Left cardiac atrium (tissue), 1 donor: ENCODE measurements around the genes VOPP1, CCT6A and NUPR2.

GRCh38 chr7:51606905-51607167 lies 290.2 kb upstream of the COBL start:
- PRO-cap: no peak

DNA sequence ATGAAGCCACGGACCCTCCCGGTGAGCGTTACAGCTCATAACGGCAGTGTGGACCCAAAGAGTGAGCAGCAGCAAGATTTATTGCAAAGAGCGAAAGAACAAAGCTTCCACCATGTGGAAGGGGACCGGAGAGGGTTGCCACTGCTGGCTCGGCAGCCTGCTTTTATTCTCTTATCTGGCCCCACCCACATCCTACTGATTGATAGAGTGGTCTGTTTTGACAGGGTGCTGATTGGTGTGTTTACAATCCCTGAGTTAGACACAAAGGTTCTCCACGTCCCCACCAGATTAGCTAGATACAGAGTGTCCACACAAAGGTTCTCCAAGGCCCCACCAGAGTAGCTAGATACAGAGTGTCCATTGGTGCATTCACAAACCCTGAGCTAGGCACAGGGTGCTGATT lies 583.7 kb upstream of the COBL start:
- PRO-cap: no peak

GRCh38 chr7:52956461-52957054 lies 78.9 kb upstream of the POM121L12 start:
- PRO-cap: no peak

- PRO-cap: no peak
These were observed 17.9 kb upstream of the POM121L12 start for GRCh38 chr7:53017546-53017885.

GRCh38 chr7:53365847-53366133 lies 330.4 kb downstream of the POM121L12 start:
- PRO-cap: unidirectional peak, plus-strand start at chr7:53366058

- PRO-cap: no peak
These were observed 557.3 kb upstream of the VSTM2A start for GRCh38 chr7:53984839-53985256.

DNA sequence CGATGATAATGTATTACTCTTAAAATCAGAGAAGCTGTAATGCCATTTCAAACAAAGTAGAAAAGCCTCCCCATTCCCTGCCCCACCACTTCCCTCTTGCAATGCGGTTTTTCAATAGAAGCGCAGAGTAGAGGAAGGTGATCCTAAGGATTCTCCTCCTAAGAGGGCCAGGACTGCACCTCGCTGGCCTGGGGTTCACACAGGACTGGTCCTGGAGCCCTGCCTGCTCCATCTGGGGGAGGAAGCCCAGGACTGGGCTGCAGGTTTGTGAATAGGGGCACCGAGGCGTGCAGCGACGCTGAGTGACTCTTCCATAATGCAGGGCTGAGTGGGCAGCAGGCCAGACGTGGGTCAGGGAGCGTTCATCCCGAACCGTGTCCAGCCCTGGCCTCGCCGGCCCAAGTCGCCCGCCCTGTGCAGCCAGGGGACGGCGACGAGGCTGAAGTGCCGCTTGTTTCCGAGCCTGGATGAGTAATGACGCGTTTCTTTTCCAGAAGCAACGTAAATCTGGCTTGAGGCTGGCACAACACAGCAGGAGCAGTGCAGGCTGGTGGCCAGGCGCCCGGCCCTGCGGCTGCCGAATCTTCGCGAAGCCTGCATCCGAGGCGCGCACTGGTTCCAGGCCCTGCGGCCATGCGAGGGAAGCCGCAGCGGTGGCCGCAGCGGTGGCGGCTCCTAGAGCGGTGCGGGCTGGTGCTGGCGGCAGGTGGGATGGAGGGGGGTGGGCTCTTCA lies 73.9 kb upstream of the SEC61G start:
- PRO-cap: no peak

GRCh38 chr7:55019790-55020147 lies 952 bp downstream of the EGFR start:
- PRO-cap: no peak

DNA sequence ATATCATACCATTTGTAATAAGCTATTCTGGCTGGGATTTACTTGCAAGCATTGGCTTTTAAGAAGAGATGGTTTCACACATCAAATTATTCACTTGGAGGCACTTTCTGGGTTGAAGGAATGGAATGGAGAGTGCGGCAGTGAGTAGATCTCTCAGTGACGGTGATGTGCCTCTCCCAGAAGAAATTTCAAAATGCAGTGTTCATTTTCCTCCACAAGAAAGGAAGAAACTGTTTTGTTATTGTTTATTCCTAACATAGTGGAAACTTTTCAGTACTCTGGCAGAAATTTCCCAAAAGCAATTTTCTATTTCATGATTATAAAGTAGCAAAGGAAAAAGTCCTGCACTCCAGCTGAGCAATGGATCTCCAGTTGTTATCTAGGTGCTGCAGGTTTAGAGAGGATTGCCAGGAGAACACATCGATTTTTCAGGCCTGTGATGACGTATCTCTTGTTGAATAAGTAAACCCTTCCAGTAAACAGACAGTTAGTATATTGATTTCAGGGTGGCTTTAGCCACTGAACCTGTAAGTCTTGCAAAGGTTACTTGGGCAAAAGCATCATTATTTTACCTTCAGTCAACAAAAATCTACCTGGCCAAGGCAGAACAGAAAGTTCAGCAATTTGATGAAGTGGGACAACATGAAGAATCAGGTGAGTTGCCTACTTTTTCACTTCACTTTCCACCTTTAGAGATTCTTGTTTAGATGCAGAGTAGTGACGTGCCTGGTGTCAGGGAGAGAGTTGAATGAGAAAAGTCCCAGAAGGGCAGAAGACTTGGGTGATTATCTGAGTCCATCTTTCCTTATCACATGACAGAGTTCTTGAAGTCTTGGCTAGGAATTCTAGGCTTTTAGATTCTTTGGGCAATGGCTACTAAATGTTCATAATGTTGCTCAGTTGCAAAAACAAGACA lies 12.2 kb downstream of the EGFR start:
- PRO-cap: no peak

- PRO-cap: no peak
These were observed 108.9 kb downstream of the EGFR start for GRCh38 chr7:55127802-55128072.

DNA sequence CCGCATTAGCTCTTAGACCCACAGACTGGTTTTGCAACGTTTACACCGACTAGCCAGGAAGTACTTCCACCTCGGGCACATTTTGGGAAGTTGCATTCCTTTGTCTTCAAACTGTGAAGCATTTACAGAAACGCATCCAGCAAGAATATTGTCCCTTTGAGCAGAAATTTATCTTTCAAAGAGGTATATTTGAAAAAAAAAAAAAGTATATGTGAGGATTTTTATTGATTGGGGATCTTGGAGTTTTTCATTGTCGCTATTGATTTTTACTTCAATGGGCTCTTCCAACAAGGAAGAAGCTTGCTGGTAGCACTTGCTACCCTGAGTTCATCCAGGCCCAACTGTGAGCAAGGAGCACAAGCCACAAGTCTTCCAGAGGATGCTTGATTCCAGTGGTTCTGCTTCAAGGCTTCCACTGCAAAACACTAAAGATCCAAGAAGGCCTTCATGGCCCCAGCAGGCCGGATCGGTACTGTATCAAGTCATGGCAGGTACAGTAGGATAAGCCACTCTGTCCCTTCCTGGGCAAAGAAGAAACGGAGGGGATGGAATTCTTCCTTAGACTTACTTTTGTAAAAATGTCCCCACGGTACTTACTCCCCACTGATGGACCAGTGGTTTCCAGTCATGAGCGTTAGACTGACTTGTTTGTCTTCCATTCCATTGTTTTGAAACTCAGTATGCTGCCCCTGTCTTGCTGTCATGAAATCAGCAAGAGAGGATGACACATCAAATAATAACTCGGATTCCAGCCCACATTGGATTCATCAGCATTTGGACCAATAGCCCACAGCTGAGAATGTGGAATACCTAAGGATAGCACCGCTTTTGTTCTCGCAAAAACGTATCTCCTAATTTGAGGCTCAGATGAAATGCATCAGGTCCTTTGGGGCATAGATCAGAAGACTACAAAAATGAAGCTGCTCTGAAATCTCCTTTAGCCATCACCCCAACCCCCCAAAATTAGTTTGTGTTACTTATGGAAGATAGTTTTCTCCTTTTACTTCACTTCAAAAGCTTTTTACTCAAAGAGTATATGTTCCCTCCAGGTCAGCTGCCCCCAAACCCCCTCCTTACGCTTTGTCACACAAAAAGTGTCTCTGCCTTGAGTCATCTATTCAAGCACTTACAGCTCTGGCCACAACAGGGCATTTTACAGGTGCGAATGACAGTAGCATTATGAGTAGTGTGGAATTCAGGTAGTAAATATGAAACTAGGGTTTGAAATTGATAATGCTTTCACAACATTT lies 159.0 kb upstream of the LANCL2 start:
- PRO-cap: no peak

DNA sequence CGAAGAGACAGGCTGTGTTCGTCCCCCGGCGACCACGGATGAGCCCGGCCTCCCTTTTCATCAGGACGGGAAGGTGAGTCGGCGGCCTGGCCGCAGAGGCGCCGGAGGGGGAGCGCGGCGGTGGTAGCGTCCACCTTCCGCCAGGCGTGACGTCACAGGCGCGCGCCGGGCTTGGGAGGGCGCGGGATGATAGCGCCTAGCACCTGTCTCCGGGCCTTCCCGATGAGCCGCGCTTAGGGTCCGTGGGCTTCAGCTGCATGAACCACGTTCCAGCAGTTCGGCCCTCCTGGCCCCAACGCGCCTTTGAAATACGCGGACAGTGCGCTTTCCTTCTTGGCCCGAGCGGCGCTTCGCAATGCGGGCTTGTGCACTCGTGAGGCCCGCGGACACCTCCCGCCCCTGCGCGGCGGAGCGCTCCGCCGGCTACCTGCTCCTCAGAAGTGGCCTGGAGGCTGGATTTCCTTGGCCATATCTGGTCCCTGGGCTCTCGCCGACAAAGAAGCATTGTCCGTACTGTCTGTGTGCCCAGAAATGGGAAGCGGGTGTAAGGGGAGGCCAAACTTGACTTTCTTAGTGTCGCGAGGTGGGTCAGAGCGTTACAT lies 1.1 kb downstream of the LANCL2 start:
- PRO-cap: no peak

GRCh38 chr7:55519279-55519690 lies 53.0 kb downstream of the VOPP1 start:
- PRO-cap: no peak

DNA sequence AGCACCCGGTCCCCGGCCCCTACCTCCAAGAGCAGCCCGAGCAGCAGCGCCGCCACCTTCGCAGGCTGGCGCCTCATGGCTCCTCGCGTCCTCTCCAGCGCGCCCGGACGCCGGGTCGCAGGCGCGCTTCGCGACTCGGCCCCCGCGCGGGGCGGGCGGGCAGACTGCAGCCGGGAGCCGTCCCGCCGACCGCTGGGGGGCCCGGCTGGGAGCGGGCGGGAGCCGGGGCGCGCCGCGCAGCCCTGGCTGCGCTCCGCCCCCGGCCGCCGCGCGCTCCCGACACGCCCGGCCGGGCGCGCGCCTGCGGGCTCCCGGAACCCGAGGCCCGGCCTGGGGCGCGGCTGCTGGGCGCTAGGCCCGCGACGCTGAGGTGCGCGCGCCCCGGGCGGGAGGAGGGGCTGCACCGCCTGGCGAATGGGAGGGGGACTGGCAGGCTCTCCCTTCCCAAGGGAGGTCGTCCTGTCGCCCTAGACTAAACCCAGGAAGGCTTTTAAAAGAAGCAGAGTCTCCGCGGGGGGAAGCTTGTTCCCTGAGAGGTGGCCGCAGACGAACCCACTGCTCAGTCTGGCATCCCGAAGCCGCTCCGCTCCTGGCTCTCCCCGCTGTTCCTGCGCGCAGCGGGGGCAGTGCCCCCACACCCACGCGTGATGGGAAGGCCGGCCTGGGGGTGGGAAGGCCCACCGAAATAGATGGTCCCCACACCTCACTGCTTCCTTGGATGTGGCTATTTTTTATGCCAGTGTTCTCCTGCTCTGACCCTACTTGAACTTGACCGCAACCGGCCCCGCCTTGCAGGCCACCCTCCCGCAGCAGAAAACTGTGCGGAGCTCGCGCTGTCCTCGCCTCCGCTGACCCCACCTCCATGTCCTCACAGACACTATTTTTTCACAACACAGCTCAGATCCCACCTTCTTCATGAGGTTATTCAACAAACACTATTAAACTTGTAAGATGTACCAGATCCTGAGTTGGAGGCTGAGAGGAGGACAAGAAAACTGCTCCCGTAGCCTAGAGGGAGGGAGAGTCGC lies at the start of gene VOPP1:
TSS of gene VOPP1 (minus strand) at position 255 of the 1,028 bp plus-strand sequence.
- PRO-cap: bidirectional peak, plus-strand start at position 316 of the sequence, minus-strand start at position 283 of the sequence

DNA sequence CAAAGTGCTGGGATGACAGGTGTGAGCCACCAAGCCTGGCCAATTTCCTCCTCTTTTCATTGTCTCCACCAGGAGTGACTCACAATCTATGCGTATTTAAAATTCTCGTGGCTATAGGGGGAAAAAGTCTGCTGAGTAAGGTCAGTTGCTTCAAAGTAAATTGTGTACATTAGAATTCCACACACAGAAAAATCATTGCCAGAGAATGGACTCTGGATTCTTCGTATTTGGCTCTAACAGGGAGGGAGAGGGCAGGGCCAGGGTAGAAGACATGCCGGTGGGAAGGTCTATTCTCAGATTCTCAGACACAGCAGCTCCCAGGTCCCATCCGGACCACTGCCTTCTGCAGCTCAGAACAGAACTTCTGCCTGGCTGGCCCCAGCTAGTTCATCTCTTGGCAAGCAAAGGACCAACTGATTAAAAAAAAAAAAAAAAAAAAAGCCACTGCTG lies 22.1 kb downstream of the PSPH start:
- PRO-cap: no peak

GRCh38 chr7:56051633-56052452 lies at the start of gene CCT6A:
Gene CCT6A, plus strand, starts transcription at chr7:56051765.
- PRO-cap: bidirectional peak, plus-strand start at chr7:56051788, minus-strand start at chr7:56051580

DNA sequence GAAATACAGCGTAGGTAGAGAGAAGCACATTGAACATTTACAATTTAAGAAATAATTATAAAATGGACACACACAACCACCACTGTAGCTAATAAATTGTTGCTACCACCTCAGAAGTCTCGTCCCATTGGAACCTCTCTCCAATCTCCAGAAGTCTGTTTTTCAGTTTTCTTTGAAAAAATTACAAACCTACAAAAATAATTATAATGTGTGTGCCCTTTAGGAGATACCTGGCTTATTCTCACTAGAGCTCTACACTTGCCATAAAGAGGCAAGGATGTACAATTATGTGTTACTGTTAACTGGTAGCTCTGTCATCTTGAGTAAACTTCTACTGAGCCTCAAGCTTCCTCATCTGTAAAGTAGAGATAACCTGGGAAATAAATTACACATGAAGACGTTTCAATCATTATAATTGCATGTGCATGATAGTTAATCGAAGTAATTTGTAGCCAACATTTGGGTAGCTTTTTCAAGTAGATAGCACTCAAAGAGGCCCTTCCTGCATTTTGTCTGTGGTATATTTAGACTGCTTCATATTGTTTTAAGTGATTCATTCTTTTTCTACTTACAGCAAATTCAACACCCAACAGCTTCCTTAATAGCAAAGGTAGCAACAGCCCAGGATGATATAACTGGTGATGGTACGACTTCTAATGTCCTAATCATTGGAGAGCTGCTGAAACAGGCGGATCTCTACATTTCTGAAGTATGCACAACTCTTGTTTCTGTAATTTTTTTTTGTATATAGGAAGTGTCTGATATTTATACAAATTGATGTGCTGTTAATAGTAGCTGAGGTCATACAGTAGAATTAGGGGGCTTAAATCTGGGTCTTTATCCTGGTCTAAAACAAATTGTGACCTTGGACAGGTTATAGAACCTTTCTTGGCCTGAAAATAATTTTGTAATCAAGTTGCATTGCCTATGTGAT lies 2.5 kb downstream of the CCT6A start:
- PRO-cap: no peak

GRCh38 chr7:56115731-56116683 lies at the start of gene NUPR2:
Gene NUPR2, minus strand, starts transcription at chr7:56116417.
- PRO-cap: no peak

DNA sequence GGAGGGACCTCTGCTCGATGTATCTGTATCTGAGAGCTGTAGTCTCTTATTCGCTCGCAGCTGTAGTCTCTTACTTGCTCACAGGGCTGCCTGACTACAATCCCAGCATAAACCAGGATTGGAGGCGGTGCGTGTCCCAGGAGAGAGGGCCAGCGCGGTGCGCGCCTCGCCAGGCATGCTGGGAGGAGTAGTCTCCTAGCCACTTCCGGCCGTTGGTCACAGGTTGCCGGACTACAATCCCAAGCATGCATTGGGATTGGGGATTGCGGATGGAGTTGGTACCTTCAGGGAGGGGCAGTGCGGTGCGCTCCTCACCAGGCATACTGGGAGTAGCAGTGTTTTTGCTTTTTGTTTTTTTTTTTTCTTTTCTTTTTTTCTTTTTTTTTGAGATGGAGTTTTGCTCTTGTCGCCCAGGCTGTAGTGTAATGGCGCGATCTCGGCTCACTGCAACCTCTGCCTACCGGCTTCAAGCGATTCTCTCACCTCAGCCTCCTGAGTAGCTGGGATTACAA lies 421.8 kb upstream of the NUPR2 start:
- PRO-cap: no peak

DNA sequence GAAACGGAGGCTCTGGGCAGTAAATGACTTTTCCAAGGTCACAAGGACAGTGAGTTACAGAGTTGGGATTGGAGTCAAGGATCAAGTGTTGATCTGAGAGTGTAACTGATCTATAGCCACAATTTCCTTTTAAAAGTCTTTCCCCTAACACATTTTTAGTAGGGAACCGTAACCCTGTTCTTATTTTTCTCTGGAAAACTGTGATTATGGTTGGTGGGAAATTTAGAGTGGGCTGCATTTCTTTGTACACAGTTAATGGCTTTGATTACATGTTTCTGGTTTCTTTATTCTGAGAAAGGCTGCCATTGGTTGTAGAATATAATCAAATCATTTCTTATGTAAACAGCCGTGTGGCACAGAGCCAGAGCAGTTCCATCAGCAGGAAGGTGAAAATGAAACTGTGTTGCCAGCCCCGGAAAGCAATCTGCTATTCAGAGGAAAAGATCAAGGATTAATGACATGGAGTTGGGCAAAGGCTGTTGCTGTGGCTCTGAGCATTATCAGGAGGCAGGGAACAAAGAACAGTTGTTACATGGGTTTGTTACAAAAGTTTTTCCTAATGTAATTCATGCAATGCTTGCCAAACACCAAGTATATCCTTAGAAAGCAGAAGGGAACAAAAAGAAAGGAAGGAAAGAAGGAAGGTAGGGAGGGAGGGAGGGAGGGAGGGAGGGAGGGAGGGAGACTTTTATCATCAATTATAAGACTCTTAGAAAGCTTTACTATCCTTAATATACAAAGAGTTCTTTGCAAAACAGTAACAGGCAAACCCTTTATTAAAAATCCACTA lies 74.2 kb upstream of the ZNF716 start:
- PRO-cap: no peak